NB4 (cell line): ENCODE results near the genes H2AC20, SV2A, PRPF3, GOLPH3L and ANXA9.

DNA sequence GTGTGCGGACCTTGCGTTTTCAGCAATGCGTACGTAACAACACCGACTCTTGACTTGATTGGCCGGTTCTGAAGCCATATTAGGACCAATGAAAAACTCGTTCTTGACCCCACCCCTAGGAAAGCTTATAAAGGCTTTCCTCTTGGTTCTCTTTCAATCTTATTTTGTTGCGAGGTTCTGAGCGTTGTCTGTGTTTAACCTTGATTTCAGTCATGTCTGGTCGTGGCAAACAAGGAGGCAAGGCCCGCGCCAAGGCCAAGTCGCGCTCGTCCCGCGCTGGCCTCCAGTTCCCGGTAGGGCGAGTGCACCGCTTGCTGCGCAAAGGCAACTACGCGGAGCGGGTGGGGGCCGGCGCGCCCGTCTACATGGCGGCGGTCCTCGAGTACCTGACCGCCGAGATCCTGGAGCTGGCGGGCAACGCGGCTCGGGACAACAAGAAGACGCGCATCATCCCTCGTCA, at the start of gene H2AC20:
H2AC20 (plus strand) TSS at position 156 of the 460 bp plus-strand sequence.
- RRBS, result no CpG with 5 or more reads among the region's 40 CpGs

DNA sequence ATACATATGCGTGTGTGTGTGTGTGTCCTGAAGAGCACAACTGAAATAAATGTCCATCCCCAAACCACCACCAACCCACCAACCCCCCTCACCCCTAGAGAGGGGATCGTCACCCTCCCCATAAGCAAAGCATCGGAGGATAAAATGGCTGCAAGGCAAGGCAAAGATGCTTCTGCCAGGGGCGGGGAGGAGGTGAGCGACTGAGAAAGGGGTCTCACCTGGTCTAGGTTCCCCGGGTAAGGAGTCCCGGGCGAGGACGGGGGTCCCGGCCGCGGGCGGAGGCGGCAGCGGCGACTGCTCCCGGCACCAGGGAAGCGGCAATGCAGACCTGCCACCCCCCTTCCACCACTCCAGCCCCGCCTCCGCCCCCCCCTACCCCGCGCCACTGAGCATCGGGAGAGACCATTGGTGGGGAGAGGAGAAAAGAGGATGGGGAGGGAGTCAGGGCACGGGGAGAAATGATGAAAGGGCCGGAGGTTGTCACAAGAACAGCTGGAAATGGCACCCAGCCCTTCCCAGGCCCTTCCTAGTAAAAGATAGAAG, at the start of gene SV2A:
SV2A (minus strand) TSS at position 324 of the 543 bp plus-strand sequence.
- RRBS, result 11% methylated on average over 8 of the region's 25 CpGs

- RRBS, result no CpG with 5 or more reads among the region's 10 CpGs
Observed at GRCh38 chr1:149926243-149926742, 1.3 kb downstream of the SF3B4 start.

- RRBS, result no CpG with 5 or more reads among the region's 14 CpGs
Observed at GRCh38 chr1:149928090-149928976, 730 bp upstream of the SF3B4 start.

DNA sequence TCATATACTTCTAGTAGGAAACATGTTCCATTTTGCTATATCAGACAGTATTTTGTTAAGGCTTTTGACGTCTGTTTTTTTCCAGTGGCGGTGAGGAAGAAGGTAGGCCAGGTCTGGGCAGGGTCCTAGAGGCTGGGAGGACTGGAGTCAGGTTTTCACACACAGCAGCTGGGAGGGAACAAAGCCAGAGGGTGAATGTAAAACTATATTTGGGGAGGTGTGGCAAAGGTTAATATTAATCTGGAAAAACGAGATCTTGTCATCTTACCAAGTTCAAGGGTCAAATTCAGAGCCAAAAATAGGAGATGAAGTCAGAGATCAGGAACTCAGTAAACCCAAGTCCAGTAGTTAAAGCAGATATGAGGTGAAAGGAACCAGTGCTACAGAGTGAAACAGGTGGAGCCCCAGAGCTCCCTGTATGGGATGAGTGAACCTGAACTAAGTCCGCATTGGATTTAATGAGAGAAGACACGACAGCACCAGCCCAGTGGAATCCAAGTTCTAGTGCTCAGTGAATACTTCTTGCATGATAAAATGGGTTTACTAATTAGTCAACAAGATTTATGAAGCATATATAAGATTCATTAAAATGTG, 10.8 kb upstream of the OTUD7B start:
- RRBS, result no CpG with 5 or more reads among the region's 5 CpGs

- RRBS, result no CpG with 5 or more reads among the region's 4 CpGs
Observed at GRCh38 chr1:150226433-150227039, 9.4 kb downstream of the ANP32E start.

GRCh38 chr1:150259171-150259631, 1.6 kb downstream of the CA14 start:
- RRBS, result no CpG with 5 or more reads among the region's 4 CpGs

DNA sequence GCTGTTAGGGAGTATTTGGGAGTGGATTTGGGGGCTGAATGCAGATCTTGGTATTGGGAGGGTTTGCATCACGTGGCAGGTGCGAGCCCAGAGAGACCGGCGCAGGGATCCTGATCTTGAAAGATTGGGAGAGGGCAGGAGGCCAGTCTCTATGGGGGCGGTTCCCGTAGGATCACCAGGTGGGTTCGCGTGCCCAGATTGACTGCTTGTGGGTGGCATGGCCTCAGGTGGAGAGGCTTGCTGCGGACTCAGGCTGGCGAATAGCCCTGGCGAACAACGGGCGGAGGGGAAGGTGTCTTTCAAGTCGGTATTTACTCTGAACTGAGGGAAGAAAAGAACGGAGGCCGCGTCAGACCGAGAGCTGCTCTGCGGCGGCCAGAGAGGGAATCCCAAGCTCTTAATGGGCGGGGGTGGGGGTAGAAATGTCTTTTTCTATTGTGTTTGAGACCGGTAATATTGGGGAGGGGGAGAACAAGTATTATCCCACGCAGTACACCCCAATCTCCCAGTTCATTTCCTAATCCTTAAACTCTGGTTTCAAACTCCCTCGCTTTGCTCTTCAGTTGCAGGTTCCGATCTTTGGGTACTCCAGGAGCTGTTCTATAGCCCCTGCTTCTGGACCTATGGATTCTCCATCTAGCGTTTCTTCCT, 416 bp downstream of the CIART start:
- RRBS, result no CpG with 5 or more reads among the region's 26 CpGs

DNA sequence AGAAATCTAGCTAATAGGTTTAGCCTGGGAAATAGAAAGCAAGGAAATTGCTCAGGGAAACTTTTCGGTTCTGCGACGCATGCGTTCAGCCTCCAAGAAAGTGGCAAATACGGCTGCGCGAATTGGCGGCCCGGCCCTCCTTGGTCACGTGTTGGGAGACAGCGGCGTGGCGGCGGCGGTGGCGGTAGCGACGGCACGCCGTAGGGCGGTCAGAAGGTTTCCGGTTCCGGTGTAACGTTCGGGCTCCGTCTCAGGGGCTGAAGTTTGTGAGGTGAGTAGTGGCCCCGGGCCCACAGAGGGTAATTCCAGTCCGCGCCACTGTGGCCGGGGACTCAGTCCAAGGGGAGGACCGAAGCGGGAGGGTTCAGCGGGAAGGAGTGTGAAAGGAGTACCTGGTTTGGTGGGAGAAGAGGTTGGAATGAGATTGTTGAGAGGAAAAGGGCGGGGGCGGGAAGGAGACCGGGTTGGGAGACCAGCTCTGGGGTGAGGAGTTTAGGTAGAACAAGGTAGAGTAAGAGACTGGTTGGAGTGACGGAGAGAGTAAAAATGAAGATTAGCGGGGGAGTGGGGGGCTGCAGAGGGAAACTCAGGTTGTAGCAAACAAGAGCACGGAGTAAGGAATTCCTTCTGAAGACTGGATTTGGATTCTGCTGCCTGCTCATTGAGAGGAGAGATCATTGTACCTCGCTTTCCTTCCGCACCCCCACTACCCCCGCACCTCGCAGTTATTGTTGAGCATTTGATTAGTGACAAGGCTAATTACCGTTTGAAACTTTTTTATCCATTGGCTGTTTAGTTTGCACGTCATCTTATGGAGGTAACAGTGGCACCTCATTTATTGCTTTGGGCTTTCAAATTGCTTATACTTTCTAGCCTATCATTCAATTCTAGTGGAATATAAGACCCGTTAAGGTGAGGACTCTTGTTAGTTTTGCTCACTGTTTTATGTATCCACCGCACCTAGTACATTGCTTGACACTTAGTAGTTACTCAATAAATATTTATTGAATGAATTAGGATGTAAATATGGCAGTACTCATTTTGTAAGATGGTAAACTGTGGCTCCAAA, at the start of gene PRPF3:
PRPF3 (plus strand) TSS at position 212 of the 1,069 bp plus-strand sequence.
- RRBS, result 1% methylated on average over 11 of the region's 47 CpGs

DNA sequence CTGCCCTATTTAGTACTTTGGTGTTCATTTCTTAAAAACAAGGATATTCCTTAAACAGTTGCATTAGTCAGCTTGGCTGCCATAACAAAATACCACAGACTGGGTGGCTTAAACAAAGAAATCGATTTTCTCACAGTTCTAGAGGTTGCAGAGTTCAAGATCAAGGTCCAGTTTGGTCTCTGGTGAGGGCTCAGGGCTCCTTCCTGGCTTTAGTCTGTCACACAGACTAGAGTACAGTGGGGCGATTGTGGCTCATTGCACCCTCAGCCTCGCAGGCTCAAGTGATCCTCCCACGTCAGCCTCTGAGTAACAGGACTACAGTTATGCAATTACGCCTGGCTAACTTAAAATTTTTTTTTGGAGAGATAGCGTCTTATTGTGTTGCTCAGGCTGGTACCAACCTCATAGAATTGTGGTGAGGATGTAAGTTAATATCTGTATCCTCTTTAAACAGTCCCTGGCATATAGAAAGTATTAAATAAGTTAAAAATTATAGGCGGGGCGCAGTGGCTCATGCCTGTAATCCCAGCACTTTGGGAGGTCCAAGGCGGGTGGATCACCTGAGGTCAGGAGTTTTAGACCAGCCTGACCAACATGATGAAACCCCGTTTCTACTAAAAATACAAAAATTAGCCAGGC, 46.9 kb downstream of the RPRD2 start:
- RRBS, result no CpG with 5 or more reads among the region's 10 CpGs

GRCh38 chr1:150441702-150442283, 45.4 kb upstream of the TARS2 start:
- RRBS, result no CpG with 5 or more reads among the region's 4 CpGs

GRCh38 chr1:150543475-150544206, 5.6 kb upstream of the ADAMTSL4 start:
- RRBS, result no CpG with 5 or more reads among the region's 13 CpGs

DNA sequence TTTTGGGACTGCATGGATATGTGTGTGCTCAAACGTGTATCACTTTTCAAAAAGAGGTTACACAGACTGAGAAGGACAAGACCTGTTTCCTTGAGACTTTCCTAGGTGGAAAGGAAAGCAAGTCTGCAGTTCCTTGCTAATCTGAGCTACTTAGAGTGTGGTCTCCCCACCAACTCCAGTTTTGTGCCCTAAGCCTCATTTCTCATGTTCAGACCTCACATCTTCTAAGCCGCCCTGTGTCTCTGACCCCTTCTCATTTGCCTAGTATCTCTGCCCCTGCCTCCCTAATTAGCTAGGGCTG, 11.2 kb downstream of the ADAMTSL4 start:
- RRBS, result no CpG with 5 or more reads among the region's 2 CpGs

GRCh38 chr1:150567150-150567465, 12.3 kb downstream of the MCL1 start:
- RRBS, result no CpG with 5 or more reads among the region's 5 CpGs

DNA sequence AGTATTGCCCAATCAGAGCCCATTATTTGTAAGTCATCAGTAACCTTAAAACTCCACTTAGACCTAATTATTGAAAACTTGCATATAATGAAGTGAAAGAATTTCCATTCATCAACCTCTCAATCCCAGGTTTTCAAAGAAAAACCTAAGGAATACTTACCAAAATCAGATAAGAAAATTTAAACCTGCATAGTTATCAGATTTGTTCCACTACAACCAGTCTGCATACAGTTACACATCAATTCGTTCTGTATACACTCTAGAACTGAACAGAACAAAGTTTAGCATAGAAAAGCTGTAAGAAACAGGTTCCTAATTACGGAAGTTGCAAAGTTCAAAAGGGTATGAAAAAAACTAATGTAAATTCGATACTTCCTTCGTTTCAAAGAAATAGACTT, 3.1 kb downstream of the MCL1 start:
- RRBS, result no CpG with 5 or more reads among the region's 4 CpGs

DNA sequence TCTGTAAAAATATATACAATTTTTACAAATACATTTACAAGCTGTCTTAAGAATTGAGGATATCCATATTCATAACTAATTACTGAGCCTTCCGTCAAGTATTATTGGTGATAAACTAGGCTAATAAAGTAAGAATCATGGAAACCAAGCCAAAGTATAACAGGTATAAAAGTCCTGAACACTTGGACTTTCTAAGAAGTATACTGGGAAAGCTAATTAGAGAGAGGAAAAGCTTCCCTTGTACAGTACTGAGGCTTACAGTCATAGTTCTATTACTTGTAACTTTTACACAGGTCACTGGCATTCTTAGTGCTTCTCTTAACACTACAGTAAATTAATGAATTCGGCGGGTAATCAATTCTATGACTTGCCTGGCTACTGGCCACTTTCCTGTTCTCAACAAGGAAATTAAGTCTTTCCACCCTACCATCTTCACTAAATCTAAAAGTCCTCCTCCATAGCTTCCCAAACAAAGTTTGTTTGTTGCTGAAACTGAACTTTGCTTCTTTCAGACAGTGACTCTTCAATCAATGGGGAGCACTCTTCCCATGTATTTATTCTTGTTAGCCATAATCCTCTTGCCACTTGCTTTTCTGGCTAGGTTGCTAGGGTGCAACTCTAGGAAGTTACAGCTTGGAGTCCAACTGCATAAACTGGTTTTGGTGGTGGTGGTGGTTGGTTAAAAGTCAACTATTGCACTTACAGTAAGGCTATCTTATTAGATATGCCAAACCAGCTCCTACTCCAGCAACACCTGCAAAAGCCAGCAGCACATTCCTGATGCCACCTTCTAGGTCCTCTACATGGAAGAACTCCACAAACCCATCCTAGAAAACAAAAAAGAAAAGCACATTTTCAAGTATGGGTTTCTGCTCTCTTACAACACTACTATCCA, 2.5 kb downstream of the MCL1 start:
- RRBS, result no CpG with 5 or more reads among the region's 3 CpGs

DNA sequence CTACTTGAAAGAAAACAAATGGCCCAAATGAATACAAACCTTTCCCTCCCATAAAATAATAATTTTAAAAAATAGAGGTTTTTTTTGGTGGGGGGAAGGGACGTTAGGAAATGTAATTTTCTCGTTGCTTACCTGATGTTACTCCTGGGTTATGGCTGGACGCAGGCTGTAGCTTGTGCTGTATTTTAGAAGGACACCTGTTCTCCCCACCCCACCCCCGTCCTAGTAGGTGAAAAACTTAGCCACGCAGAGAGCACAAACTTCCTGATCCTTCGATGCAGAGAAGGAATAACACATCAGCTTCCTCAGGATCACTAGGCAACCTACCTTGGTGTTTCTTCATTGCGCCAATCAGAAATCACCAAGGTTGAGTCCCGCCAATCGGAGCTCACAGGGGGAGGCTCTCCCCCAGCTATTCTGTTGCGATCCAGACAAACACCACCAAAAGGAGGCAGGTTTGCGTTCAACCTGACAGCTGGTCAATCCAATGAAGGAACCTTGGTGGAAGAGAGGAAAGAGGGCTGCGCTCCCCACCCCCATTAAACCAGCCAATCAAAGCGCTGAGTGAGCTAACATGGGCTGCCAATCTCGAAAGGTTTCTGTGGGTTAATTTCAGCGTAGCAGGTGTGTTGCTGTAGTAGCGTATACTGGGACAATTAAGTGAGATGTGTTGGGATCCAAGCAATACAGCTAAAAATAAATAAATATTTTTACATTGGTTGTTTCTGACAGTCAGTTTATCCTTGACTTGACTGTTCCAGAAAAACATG, at the start of gene GOLPH3L:
GOLPH3L (minus strand) TSS at position 295 of the 770 bp plus-strand sequence.
- RRBS, result no CpG with 5 or more reads among the region's 16 CpGs

DNA sequence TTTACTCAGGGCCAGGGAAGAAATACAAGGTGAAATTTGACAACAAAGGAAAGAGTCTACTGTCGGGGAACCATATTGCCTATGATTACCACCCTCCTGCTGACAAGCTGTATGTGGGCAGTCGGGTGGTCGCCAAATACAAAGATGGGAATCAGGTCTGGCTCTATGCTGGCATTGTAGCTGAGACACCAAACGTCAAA, 16.6 kb downstream of the SETDB1 start:
- RRBS, result no CpG with 5 or more reads among the region's 4 CpGs

DNA sequence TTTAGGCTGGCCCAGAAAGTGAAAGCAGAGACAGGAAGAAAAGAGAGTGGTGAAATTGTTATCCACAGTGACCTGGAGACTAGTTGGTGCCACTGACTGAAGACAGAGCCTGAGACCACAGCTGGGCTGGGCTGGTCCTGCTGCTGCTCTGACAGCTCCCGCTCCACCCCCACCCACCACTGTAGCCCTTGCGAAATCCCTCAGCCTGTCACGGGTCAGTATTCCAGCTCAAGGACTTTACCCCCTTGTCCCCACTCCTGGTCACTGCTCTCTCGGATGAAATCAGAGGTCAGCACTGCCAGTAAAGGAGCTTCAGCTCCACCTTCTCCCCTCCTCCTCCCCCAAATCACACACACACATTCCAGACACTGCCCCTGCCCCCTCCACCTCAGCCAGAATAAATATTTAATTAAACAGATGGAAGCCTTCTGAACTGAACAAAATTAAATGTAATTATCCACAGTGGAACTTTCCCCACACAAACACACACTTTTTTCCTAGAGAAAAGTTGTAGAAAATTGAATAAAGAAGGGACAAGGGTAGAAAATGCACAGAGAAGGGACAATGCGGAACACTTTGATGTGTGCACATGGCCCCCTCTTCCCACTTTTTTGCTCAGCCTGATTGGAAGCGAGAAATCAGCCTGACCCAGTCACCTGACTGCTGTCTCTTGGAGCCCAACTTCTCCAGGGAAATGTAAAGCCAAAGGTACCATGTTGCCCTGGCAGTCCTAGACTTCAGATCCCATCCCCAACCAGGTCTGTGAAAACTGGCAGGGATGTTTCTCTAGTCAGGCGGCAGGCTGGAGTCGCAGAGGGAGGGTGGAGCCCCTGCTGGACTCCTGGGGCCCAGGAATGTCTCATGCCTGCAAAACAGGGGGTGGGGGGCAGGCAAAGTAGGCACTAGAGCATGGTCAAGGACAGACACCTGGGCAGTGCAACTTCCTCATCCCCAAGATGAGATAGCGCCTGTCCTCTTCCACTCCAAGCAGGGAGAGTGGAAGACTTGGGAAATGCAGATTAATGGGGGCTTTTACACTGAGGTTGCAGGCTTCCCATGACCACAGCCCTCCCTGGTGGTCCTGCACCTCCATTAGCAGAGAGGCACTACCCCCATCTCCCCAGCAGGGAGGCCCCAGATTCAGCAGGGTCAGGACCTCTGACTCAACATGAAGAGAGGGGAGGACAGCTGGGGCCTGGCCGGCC, 3.0 kb downstream of the CERS2 start:
- RRBS, result no CpG with 5 or more reads among the region's 10 CpGs

DNA sequence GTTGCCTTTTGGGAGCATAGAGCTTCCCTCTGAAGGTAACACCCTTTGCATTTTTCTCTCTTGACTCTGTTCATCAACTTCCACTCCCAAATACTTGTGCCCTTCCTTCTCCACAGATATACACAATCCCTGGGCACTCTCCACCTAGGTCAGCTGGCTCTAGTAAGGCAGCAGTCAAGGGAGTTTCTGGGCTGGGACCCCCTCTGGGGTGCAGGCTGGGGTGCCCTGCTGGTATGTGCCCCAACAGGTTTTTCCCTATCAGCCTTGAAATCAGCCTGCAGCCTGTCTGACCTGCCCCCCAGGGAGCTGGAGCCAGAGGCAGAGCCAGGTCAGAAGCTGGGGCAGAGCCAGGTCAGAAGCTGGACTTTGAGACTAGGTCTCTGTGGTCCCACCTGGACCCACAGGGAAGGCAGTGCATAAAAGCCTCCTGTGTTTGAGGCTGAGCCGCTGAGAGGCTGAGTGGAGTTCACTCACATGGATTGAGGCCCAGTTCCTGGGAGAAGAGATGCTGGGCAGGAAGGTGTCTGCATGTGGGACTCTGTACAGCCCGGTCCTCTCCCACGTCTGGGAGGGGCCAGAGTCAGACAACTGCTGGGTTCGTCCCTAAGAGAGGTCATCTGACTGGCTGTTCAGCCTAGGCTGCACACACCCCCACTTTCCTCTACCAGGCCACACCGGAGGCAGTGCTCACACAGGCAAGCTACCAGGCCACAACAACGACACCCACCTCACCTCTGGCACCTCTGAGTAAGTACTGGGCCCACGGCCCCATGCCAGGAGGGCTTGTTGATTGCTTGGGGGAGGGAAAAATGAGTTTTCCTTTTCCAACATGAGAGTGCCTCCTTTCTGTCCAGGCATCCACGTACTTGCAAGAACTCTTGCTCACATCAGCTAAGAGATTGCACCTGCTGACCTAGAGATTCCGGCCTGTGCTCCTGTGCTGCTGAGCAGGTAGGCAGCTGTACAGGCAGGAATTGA, at the start of gene ANXA9:
ANXA9 (plus strand) TSS at position 660 of the 978 bp plus-strand sequence.
- RRBS, result 90% methylated on average over 1 of the region's 9 CpGs